Hair follicle dermal papilla cell (primary cell): ENCODE measurements around the gene CAV3.

DNA sequence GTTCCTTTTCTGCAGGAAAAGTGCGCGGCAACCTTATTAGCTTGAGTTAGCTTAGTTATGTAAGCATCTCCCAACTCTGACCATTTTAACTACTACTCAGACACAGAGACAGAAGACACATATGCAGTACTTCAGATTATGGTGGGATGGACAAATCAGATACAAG lies 16.9 kb downstream of the CRBN start:
- CAGE, long polyA plus RNA = no peak

GRCh38 chr3:3799547-3800632 lies 659 bp downstream of the LRRN1 start:
- CAGE, long polyA plus RNA = no peak

- CAGE, long polyA plus RNA = no peak
Measured at GRCh38 chr3:4350663-4351248, 47.6 kb downstream of the SETMAR start.

DNA sequence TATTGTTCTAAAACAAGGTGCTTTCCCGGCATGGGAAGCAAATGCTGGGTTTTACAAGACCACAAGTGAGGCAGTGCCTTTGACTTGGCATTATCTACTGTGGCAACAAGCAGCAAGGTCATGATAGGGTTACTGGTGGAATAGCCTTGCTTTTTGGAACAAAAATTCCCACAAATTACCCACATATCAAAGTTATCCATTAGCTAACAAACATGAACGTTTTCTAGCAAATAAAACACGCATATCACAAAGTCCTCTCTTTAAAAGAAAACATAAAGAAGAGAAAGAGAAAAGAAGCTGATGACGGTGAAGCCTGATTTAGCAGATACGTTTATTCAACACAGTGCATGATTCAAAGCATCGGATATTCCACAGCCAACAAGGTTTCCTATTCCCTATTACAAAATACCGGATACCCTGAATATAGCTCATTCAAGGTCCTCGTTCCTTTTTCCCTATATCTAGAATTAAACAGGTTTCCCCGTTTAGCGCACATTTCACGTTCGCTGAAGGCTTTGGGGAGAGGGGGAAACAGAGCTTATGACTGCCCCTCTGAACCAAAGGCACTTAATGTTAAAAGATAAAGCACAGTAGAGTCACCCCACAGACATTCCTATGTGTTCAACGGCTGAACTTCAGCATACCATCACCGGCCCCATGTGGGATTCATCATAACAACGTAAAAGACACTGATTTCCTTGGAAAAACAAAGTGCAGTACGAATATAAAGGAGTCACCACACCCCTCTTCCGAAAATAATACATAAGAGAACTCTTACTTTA lies 57.9 kb downstream of the SETMAR start:
- CAGE, long polyA plus RNA = no peak

DNA sequence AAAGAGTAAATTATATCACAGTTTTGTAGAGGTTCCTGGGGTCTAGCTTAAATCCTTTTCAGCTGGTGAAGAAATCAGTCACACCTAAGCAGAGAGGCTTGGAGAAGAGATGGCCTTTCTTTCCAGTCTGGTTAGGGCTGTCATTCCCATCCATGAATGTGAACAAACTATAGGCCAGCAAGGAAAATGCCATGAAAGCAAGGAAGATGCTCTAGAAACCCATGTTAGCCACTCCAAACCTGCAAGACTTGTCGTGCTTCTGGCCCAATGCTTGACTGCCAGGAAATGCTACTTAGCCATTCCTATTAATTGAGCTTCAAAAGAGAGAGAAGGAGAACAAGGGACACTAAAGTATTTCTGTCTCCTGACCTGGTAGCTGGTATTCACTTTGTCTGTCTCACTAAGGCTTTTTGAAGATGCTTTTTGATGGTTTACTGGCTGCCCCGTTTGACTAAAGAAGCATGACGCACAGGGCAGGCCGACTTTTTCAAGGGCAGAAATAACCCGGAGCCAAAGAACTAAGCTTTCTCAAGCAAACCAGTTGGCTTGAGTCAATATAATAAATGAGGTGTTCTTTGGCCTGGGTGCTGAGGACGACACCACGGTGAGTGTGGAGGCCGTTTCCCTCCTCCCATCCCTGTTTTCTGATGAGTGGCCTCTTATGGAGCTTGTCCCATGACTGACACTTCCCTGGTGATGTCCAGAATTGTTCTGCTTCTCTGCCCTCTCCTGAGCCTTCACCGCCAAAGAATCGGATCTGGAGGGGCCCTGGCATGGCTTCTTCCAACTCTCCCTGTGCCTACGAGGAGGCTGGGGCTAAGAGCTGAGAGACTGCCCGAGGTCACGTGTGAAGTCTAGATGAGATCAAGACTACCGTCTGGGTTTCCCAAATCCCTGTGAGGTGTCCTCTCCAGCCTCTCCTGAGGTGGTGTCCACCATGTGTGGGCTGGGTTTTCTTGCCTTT lies 220.8 kb downstream of the ITPR1 start:
- CAGE, long polyA plus RNA = no peak

DNA sequence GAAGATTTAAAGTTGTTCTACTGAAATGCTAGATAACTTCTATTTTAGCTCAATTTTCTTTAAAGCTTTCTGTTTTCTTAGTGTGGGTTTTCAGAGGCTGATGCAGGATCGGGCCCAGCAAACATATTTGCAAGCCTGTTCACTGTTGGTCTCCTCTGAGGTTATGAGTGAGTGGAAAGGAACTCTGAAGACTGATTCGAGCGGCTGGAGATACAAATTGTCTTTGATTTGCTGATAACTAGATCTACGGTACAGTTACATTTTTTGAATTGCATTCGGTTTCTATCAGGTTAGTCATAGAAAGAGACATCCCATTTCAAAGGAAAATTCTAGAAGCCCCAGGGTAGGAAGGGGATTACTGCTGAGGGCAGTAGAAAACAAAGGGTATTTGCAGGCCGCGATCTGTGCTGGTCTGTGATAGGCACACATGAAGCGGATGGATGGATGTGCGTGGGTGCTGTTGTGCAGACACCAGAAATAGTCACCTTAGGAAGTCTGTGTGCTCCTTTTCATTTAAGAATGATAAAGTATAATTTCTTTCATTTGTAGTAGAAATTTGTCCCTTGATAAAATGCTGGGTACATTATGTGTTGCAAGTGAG lies 228.4 kb downstream of the ITPR1 start:
- CAGE, long polyA plus RNA = no peak

- CAGE, long polyA plus RNA = no peak
Measured at GRCh38 chr3:4722095-4722454, 228.9 kb downstream of the ITPR1 start.

DNA sequence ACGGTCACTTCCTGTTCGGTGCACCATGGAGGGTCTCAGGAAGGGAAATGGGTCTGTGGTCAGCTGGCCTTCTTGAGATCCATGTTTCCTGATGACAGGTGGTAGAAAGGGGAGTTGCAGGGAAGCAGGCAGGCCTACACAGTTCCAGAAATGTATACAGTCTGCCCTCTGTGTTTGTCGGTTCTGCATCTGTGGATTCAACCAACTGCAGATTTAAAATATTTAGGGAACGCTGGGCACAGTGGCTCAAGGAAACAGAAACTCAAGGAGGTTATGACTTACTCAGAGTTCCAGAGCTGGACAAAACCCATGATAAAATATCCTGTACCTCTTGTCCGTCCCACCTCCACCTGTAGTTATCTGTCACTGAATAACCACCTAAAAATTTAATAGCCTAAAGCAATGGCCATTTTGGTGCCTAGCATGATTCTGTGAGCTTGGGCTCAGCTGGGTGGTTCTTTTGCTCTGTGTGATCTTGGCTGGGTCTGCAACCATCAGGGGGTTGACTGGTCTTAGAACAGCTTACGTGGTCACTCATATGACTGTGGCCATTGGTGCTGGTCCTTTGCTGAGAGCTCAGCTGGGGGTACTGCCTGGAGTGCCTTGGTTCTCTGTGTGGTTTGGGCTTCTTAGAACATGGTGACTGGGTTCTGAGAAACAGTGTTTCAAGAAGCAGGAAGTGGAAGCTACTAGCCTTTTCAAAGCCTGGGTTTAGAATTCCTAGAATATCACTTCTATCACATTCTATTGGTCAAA lies 239.8 kb upstream of the BHLHE40 start:
- CAGE, long polyA plus RNA = no peak

GRCh38 chr3:4741202-4742131 lies 237.8 kb upstream of the BHLHE40 start:
- CAGE, long polyA plus RNA = no peak

DNA sequence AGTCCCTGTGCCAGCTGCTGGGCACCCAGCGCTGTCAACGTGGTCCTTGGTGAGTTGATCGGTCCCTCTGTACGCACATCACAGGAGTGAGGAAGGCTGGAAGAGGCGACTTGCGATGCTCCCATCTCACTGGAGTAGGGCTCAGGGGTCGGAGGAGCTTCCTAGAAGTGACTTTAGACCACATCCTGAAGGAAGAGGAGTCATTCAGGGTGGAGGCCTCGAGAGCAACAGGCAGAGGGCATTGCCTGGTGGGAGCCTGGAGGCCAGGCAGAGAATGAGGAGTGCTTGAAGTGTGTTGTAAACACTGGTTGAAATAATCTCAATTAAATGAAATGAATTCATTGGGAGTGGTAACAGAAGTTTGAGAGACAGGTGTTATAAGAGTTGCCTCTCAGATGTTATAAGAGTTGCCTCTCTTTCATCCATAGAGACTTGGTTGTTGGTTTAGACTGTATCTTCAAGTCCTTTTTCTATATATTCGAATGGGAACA lies 206.2 kb upstream of the BHLHE40 start:
- CAGE, long polyA plus RNA = no peak

DNA sequence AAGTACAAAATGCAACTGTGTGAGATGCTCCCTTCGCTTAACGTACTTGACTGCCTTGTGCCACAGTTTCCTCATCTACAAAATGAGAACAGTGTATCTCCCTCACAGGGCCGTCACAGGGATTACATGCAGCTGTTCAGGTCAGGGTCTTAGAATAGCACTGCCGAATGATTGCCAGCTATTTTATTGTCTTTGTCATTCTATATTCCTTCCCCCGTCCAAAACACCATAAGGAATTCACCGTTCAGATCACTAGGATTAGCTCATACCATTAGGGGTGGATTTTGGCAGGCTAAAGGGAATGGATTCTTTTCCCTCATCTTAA lies 171.9 kb upstream of the BHLHE40 start:
- CAGE, long polyA plus RNA = no peak

GRCh38 chr3:4849969-4851380 lies 128.8 kb upstream of the BHLHE40 start:
- CAGE, long polyA plus RNA = no peak

- CAGE, long polyA plus RNA = no peak
Measured at GRCh38 chr3:4981159-4981667, 2.0 kb downstream of the BHLHE40 start.

DNA sequence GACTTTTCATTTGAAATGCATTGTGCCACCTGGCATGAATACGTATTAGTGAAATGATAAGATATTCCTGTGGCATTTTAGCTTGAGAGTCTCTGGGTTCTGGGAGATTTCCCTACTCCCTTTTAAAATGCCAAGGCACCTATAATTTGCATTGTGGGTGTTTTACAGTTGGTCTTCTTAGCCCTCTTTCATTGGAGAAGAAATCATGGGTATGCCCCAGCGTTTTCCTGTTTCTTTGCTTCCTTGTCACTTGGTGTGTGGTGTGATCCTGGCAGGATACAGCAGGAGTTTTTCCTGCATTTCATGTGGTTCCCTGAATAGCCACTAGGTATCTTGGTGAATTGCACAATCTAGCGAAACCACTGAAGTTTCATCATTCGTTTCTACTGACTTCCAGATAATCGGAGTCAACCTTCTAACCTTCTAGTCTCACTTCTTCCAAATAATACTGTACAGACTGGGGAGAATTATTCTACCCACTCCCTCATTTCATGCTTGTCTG lies 2.5 kb downstream of the BHLHE40 start:
- CAGE, long polyA plus RNA = no peak

- CAGE, long polyA plus RNA = no peak
Measured at GRCh38 chr3:5194648-5195519, 7.4 kb downstream of the EDEM1 start.

- CAGE, long polyA plus RNA = no peak
Measured at GRCh38 chr3:5217861-5218548, 30.5 kb downstream of the EDEM1 start.

DNA sequence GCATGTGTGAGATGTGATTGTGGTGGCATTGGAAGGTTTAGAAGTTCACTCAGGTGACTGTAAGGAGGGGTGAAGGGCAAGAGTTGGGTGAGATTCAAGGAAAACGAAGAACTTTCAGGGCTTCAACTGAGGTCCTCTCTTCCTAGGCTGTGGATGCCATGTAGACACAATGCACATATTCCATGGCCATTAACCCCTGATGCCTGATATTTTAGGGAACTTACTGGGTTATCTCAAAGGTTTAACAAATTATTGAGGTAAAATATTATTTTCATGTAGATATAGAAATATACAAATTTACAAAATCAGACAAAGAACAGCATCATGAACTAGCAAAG lies 447.7 kb downstream of the GRM7 start:
- CAGE, long polyA plus RNA = no peak

DNA sequence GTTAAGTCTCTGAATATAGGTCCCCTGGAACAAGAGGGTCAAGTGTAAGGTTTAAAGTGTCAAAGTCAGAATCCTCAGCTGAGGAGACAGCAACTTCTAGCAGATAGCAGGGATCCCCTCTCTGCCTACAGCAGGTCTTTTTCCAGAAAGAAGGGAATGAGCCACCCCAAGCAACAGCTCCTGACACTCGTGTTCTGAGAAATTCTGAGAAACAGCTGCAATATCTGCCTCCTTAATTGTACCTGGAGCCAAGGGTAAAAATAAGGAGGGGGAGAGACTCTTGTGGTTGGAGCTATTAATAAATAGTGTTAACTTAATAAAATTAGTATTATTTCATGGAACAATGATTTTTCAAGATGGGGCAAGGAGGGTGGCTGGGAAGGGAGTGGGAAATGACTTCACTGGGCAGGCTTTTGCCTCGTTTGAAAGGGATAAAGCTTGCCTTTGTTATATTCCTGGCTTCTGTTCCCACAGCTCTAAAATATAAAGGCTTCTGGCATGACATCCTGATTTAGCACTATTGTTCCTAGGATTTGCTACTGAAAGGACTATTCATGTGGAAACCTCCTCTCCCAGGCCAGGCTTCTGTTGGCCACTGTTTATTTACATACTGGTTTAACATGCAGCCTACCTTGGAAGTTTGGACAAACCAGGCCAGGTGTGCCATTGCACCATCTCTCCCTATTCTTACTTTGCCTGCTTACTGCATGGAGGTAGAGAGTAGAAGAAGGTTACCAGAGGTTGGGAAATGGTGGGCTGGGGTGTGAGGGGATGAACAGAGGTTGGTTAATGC lies 2.6 kb upstream of the LMCD1 start:
- CAGE, long polyA plus RNA = no peak

DNA sequence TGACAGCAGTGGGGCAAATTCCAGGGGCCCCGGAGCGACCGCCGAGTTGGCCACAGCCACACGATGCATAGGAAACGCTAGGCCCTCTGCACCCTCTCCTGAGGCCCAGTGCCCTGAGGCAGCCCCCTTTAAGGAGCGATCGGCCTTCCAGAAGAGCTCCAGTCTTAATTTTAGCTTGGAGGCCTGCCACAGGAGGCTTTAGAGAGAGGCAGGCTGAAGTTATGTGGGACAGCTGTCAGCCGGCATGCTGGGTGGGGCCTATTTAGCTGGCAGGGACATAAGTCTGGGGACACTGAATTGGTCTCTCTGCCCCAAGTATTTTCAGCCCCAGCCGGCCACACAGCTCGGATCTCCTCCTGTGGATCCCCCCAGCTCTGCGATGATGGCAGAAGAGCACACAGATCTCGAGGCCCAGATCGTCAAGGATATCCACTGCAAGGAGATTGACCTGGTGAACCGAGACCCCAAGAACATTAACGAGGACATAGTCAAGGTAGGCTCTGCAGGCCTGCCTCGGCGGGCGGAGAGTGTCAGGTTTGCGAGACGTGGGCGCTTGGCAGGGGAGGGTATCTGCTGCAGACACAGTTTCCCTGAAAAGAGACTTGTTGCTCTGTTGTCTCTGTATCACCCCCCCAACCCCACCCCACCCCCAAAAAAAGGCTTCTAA lies at the start of gene CAV3:
Gene CAV3, plus strand, starts transcription at position 305 of the 667 bp plus-strand sequence.
- CAGE, long polyA plus RNA = no peak

DNA sequence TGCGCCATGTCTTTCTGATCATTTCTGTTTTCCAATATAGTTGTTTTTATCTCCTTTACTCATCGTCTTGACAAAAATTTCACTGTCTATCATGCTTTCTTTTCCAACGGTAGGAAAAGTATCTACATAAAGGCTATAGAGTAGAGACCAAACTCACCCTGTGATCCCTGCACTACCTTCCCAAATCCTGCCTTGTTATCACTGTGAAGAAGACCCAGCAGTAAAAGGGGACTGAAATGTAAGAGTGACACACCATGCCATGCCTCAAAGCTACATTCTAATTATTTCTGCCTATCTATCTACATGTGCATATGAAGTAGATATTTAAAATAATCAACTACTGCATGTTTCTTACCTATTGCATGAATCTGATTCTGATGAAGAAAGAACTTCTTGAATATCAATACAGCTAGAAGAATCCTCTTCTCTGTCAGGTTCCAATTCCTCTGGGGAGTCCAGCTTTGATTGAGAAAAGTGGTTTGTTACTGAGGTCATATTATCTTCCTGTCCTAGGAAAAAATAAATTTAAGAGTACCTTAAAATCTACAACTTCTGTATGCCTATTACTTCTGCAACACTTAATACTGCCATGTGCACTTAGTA lies 64.6 kb downstream of the RAD18 start:
- CAGE, long polyA plus RNA = no peak